Vermiform appendix (tissue), 1 donor: ENCODE measurements around a stretch of chr2.

GRCh38 chr2:210559604-210559896 is 3.2 kb downstream of the CPS1 start:
- PRO-cap, result no peak

- PRO-cap, result no peak
Observed at GRCh38 chr2:210593060-210593666, 36.8 kb downstream of the CPS1 start.

- PRO-cap, result no peak
Observed at GRCh38 chr2:211454654-211455010, 898.2 kb downstream of the CPS1 start.

DNA sequence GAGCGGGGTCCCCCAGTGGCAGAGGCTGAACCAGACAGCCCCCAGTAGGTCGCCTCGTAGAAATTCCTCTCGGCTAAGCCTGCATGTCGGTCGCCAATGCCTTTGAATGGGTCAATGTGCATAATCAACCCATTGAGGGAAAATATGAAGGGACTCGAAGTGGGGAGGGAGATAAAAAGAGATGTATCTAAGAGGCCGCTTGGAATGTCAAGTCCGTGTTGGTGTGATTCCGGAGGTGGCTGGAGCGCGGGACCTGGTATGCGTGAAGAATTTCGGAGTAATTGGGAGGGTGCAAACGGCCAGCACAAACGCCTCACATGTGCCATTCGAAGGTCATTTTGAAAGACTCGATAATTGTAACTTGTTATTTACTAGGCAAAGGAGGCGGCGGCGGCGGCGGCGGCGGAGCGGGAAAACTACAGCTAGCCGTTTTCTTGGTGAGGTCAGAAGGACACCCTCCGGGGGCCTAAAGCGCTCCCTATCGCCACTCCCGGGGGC is 1.8 kb downstream of the ERBB4 start:
- PRO-cap, result no peak

DNA sequence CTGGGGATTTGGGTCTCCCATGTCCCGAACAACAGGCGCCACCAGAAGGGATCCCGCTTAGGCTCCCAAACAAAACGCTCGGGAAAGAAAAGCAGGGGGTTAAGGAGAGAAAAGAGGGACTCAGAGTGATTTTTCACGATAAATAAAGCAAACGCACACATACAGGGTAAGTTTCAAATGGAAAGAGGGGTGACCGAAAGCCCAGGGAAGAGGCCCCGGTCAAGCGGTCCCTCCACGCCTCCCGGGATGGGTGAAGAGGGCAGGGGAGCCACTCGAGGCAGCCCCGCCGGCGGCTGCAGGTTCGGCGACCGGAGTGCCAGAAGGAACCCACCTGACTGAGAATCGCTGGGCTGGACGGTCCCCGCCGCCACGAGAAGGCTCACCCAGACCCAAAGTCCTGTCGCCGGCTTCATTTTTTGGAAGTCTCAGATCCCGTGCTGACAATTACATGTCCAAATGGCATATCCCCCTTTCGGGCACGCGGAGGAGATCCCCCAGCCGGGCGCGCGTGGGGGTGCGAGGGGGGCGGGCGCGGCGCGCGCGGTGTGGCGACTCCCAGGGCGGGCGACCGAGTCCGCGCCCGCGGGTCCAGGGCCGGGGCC is 383 bp downstream of the ERBB4 start:
- PRO-cap, result no peak

DNA sequence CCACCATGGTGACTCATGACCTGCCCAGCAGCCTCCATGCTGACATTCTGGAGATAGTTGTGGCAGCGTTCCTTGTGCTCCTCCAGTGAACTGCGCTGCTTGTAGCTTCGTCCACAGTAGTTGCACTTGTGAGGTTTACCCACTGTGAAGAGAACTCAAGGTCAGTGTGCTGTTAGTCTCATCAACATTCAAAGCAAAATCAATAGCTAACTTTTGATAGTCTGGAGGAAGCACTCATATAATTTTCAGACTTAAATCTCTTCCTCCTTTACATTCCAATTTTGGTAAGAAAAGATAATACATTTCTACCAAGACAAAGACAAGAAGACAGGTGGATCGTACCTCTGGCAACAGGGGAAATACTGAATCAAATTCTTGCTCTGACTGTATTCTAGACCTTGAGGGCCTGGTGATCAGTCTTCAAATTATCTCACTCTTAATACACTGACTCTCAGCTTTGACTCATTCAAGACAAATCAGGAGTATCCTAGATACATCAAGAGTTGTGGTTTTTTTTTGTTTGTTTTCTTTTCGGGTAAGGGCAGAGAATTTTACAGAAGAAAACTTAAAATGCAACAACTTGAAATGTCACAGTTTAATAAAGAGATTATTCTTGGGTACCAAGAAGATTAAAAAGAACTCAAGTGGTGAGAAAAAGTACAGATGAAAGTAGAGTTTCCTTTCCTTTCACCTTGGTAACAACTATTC is 129.3 kb downstream of the IKZF2 start:
- PRO-cap, result no peak

GRCh38 chr2:213216449-213216997 is 65.1 kb upstream of the IKZF2 start:
- PRO-cap, result no peak

GRCh38 chr2:214497547-214497981 is 86.7 kb downstream of the VWC2L start:
- PRO-cap, result no peak

GRCh38 chr2:214683952-214684630 is 125.4 kb downstream of the BARD1 start:
- PRO-cap, result no peak

DNA sequence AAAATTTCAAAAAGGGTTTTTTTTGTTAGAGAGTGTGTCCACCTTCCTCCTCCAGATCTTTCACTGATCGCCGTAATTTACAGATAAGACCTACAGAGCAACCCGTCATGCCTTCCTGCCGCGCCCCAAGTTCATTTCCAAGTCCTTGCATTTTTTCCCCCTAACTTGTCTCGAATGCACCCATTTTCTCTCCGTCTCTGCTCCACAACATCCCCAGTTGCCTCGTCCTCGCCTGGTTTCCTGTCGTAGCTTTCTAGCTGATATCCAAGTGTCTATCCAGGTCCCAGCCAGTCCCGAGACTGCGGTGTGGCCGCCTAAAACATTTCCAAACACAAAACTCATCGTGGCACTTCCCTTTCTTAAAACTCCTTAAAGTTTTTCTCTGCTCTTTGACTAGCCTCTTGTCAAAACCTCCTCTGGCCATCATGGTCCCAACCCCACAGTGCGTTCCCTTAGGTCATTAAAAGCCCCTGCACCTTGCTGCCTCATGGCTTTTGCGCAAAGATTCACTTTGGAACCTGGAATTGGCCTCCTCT is 1.2 kb upstream of the BARD1 start:
- PRO-cap, result no peak

GRCh38 chr2:215344600-215345096 is 32.8 kb downstream of the ATIC start:
- PRO-cap, result no peak

DNA sequence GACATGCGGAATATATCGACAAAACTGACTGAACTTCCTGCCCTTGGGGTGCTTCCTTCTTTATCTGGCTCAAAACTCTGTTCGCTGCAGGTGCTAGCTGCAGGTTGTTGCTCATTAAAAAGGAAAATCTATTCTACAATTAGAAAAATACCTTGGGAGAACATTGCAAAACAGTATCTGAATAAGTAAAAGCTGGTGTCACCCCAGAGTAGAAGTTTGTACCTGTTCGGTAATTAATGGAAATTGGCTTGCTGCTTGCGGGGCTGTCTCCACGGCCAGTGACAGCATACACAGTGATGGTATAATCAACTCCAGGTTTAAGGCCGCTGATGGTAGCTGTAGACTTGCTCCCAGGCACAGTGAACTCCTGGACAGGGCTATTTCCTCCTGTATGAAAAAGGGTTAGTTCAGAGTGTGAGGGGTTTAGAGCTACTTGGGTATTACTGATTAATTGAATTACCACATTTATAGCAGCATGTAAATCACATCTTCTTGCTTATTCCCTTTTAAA is 52.0 kb downstream of the FN1 start:
- PRO-cap, result no peak

- PRO-cap, result no peak
Observed at GRCh38 chr2:215419167-215419462, 16.8 kb downstream of the FN1 start.

DNA sequence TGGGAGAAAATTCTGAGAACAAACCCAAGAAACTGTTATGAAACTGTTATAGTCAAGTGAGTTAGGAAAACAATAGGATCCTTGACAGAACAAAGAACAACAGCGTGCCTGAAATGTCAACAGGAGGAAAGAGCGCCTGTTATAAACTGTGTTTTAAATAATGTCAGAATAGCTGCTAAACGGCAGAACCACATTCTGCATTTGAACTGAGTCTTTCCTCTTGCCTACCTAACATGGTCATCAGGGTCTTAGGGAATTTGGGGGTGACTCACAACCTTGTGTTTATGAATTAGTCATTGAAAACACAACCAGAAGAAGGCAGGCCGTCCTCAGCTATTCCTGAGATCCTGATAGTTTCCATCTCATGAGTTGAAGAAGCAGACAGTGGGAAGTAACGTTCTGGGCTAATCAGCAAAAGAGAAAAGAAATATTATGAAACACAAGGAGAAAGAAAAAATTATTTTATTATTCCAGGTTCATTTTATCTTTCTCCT is 222.0 kb upstream of the FN1 start:
- PRO-cap, result no peak

- PRO-cap, result no peak
Observed at GRCh38 chr2:215713322-215713917, 277.6 kb upstream of the FN1 start.

DNA sequence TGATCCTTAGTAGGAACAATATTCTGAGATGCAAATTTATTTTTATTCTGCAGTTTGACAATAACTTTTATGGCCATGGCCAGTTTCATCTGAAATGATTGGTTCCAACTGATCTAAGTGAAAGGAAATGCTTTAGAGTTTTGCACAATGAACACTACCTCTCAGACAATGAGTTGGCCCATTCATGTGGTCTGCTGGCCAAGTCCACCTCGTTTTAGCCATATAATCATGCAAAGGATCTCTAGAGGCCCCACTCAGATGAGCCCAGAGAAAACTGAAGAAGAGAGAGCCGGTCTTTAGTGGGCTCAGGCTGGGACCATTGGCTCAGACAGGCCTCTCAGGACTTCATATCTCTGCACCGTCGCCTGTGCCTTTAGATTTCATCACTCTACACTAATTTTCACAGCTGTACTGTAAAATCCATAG is 254.7 kb downstream of the MREG start:
- PRO-cap, result no peak

DNA sequence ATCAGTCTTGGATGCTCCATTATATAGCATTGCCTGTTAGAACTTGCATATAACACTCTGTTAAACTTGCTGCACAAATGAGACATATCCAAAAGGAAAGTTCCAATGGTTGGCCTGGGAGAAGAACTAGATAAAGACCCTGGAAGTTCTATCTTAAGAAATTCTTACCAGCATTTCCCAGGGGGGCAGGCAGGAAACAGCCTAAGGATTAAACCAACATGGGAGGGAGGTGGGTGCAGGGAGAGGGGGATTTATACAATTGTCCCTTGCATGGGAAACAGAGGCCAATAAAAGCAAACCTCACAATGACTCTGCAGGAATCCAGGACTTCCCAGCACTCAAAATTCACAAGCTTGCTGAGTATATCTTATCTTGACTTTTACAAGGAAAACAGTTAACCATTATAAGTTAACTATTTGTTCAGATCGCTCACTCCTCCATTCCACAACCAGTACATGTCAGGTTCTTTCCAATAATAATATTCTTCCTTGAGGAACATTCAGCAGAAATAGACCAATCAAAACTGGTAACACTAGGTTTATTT is 241.4 kb downstream of the MREG start:
- PRO-cap, result no peak

GRCh38 chr2:215878483-215878915 is 134.9 kb downstream of the MREG start:
- PRO-cap, result no peak

- PRO-cap, result unidirectional peak, plus-strand start at chr2:216114937; unidirectional peak, plus-strand start at chr2:216114990
Observed at GRCh38 chr2:216114614-216115702, 5.8 kb downstream of the XRCC5 start.

GRCh38 chr2:216302998-216303569 is 69.2 kb downstream of the MARCHF4 start:
- PRO-cap, result no peak